Colon Carcinoma Metastatic in the Brain (tissue), 2 donors: ENCODE data around the genes MAGEA1, PNMA6F, SRPK3, NAA10, RENBP and OPN1MW2.

DNA sequence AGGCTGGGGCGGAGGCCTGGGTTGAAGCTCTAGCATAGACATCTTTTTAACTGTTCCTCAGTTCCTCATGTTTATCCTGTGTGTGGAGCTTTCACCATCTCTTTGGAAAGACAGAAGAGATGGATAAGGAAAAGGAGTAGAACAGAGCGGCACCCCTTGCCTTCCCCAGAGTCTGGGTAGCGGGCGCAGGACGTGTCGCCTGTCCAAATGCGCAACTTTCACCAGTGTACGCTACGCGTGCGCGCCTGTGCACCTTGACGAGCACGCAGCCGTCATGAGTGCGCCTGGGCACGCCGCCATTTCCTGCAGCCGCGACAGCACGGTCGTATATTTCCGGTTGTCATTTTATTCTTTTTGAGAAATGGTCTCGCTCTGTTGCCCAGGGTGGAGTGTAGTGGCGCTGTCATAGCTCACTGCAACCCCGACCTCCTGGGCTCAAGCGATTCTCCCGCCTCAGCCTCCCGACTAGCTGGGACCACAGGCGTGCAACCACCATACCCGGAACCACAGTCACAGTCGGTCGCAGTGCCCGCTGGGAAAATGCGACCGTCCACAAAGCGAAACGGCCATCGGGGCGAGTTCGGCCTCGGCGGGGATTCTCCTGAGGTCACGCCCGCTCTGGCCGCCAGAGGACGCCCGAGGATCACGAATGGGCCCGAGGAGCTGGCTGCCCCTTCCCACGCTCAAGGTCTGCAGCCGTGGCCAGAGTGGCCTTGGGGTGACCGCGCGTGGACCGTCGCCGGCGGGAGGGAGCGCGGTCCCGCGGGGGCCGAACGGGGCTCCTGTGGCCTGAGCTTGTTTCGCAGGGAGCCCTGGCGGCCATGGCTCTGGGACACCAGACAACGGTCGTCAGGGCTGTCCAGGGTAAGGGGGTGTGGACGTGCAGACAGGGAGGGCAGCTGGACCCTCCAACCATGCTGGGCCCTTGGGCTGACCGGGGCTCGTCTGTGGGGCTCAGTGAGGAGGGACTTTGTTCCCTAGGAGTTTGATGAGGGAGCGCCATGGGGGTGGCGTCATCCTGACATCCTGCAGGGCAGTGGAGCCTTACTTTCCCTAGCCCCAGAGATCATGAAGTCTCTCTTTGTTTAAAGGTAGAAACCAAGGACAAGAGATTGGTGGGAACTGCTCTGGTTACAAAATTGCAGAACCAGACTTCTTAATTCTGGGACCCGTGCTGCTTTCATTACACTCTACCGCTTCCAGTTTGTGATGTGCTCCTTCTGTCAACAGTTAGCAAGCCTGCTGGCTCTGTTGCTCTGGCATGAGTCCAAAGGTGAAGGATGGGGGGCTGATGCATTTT is 23.6 kb upstream of the PNMA3 start:
- PRO-cap, 2 experiments, result no peak in any of the 2 experiments

- PRO-cap, 2 experiments, result no peak in any of the 2 experiments
Observed at GRCh38 chrX:153178770-153179487, at the start of gene MAGEA1. Gene MAGEA1, plus strand, starts transcription at chrX:153179284.

DNA sequence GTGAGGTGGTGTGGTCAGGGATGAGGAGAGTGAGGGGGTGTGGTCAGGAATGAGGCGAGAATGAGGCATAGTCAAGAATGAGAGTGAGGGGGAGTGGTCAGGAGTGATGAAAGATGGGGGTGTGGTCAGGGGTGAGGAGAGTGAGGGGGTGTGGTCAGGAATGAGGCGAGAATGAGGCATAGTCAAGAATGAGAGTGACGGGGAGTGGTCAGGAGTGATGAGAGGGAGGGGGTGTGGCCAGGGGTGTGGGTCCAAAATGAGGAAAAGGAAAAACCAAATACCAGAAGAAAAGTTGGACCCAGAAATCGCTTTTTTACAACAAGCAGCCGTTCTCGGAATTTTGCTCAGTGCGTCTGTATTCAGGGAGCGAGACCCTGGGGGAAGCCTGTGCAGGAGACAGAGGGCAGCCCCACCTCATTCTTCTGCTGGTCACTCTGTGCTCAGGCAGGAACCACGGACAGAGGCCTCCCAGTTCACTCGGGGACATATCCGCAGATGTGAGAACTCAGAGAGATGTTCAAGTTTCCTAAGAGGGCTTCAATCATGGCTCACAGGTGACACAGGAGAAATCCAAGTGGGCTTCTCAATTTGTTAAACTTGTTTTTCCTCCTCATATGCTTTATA is 39.3 kb upstream of the PWWP4 start:
- PRO-cap, 2 experiments, result no peak in any of the 2 experiments

DNA sequence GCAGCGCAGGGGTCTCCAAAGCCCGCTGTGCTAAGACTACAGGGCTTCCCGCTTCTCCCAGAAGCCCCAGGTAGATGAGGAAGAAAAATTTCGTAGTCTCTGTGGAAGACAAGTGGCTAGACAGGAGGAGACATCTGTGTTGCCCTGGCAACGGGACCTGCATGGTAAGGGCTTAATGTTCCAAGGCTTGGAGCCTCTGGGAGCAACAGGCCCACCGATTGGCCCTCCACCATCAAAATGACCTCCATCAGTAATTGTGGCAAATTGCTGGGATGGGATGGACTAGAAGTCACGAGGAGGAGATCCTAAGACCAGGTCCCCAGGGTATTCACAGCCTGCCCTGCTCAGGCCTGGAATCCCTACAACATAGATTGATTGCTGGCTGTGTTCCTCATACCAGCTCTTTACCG is at the start of gene PNMA6F:
TSS of gene PNMA6F (minus strand) at position 79 of the 410 bp plus-strand sequence.
- PRO-cap, 2 experiments, result no peak in any of the 2 experiments

GRCh38 chrX:153476990-153477520 is 6.7 kb upstream of the HAUS7 start:
- PRO-cap, 2 experiments, result no peak in any of the 2 experiments

- PRO-cap, 2 experiments, result no peak in any of the 2 experiments
Observed at GRCh38 chrX:153496145-153497114, 1.6 kb downstream of the BGN start.

DNA sequence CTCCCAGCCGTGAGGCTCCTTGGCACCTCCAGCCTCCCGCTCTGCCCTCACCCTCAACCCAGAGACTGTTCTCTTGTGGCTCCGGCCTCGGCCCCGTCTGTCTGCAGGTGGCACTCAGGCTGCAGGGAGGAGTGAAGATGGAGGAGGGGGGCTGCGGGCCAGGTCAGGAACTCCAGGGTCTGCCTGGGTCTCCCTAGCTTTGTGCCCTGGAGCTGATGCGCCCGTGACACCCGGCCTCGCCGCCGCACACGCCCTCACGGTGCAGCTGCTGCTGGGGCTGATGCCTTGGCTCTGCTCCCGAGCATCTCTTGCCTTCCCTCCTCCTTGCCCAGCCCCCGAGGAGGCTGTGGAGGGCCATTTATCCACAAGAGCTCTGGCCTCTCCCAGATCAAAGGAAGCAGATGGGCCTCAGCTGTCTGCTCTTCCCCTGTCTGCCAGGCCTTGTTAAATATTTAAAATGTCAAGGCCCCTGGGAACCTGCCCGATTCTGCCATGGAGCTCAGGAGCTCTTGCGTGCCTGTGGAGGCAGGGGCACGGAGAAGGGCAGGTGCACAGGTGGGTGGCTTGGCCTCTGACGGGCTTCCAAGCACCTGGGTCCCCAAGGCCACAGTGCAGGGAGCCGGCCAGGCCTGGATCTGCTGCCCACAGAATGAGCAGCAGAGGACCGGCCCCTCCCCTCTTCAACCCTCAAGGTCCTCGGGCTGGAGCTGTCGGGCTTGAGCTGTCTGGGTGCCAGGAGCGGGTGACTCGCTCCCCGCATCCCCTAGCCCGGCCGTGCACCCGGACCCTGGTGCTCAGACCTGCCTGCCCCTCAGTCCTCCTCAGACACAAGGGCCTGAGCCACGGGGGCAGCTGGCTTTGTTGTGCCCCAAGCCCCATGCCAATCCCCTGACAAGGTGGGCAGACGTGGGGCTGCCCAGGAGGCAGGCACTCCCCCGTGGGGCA is 20.2 kb downstream of the ATP2B3 start:
- PRO-cap, 2 experiments, result no peak in any of the 2 experiments

DNA sequence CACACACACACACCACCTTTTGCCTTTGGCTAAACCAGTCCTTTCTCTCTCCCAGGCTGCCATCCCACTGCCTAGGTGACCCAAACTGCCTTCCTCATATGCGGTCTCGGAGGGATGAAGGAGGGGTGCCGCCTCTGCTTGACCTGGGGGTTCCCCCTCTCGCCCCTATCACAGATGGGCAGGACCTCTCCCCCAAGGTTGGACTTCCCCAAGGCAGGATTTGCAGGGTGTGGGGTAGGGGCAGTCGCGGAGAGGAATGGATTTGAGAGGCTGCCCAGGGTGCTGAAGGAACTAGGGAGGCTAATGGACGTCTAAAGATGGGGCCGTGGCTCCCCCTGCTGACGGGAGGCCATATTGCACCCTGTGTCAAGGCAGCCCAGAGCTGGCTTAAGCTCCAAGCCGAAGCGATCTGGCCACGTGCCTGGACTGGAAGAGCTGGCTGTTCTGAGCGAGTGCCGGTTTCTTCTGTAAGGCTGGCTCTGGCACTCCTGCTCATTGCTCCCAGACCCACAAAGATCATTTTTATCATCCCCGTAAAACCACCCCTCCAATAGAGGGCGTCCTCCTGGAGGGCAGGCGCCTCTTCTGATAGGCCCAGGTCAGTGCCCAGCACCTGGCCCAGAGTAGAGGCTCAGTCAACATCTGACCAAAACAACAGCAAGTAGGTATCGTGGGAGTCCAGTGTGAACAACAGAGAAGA is 5.7 kb downstream of the PNCK start:
- PRO-cap, 2 experiments, result no peak in any of the 2 experiments

- PRO-cap, 2 experiments, result peak in 1 of 2 experiments; most common plus-strand start chrX:153686890 (in 1)
Observed at GRCh38 chrX:153685999-153687372, 1.2 kb upstream of the SLC6A8 start.

- PRO-cap, 2 experiments, result no peak in any of the 2 experiments
Observed at GRCh38 chrX:153697958-153698411, 10.3 kb downstream of the SLC6A8 start.

- PRO-cap, 2 experiments, result no peak in any of the 2 experiments
Observed at GRCh38 chrX:153699111-153699759, 11.5 kb downstream of the SLC6A8 start.

- PRO-cap, 2 experiments, result no peak in any of the 2 experiments
Observed at GRCh38 chrX:153715330-153715895, 8.8 kb downstream of the BCAP31 start.

DNA sequence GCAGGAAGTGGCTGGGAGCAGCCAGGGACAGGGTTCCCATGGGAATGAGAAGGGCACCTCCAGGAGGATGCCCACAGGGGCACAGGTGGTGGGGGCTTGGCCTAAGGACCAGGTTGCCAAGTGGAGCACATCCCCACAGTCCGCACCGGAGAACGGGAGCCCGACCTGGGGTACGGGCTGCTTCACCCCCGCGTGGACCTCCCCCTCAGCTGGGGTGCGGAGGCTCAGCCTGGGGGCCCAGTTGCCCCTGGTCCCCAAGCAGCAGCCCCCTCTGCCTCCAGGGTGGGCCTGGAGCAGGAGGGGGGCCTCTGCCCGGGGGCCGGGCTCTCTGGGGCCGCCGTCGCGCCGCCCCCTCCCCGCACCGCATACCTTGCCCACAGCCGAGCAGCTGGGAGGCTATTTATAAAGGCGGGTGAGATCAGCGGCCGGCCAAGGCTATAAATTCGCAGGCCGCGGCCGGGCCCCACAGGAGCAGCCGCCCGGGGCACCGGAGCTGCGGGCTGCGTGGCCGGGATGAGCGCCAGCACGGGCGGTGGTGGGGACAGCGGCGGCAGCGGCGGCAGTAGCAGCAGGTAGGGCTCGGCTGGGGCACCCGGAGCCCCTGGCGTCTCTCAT is at the start of gene SRPK3:
TSS of gene SRPK3 (plus strand) at position 468 of the 615 bp plus-strand sequence.
- PRO-cap, 2 experiments, result no peak in any of the 2 experiments

DNA sequence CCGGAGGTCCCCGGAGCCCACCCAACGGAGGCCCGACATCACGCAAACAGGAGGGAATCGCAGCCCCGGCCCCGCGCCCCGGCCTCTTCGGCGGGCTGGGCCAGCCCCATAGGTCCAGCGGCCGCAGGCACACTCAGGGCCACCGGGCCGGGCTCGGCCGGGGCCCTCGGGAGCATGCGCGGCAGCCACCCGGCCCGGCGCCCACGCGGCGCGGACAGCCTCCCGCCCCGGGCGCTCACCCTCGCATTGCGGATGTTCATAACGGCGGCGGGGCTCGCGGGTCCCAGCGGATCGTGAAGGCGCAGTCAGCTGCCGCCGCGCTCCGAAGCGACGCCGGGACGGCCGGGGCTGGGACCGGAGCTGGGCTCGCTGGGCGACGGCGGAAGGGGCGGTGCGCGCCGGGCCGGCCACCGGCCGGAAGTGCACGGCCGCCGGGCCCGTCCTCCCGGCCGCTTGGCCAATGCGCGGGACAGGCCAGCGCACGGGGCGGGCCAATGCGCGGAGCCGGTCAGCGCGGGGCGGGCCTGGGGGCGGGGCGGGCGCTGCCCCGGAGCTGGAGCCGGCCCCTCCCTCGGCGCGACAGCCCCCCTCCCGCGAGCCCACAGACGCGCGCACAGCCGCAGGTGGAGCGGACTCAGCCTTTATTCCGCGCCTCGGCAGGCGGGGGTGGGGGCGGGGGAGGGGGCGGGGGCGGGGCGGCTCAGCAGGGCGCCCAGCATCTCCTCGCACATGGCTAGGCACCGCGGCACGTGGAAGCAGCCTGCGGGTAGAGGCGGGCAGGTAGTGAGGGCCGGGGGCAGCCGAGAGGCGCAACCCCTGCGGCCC is at the start of gene NAA10:
TSS of gene NAA10 (minus strand) at position 393 of the 825 bp plus-strand sequence.
- PRO-cap, 2 experiments, result peak in 2 of 2 experiments; most common plus-strand start position 533 of the sequence (in 1); most common minus-strand start position 393 of the sequence (in 2)

- PRO-cap, 2 experiments, result no peak in any of the 2 experiments
Observed at GRCh38 chrX:153944130-153945069, at the start of gene RENBP. Gene RENBP, minus strand, starts transcription at chrX:153944643.

DNA sequence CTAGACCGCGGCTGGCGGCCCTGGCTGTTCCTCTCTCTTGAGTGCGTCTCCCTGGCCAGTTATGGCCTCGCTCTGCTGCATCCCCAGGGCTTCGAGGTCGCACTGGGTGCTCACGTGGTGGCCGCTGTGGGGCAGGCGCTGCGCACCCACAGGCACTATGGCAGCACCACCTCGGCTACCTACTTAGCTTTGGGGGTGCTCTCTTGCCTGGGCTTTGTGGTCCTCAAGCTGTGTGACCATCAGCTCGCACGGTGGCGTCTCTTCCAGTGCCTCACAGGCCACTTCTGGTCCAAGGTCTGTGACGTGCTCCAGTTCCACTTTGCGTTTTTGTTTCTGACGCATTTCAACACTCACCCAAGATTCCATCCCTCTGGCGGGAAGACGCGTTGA is 9.9 kb downstream of the TMEM187 start:
- PRO-cap, 2 experiments, result no peak in any of the 2 experiments

DNA sequence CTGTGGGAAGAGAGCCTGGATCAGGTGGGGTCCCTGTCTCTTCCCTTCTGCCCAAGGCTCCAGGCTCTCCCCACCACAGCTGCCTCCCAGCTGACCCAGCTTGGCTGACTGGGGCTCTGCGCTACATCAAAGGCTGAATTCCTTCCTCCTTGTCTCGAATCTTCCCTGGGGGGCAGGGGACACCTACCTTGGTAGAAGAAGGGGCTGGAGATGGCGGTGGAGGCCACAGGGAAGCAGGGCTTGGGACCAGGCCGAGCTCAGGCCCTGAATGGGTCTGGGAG is 974 bp downstream of the IRAK1 start:
- PRO-cap, 2 experiments, result peak in 1 of 2 experiments; most common plus-strand start position 194 of the sequence (in 1)

DNA sequence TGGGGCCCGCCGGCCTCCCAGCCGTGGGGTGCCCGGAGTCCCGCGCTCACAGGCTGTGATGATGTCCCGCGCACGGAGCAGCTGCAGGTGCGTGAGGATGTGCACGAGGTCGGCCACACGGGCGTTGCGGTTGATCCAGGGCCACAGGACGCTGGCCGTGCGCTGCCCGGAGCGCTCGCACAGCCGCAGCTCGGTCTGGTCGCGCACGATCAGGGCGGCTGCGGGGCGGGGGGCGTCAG is 402 bp downstream of the IRAK1 start:
- PRO-cap, 2 experiments, result peak in 1 of 2 experiments; most common plus-strand start position 73 of the sequence (in 1)

GRCh38 chrX:154038846-154039045 is 19.0 kb upstream of the IRAK1 start:
- PRO-cap, 2 experiments, result no peak in any of the 2 experiments

- PRO-cap, 2 experiments, result no peak in any of the 2 experiments
Observed at GRCh38 chrX:154219382-154220055, at the start of gene OPN1MW2. Gene OPN1MW2, plus strand, starts transcription at chrX:154219756.